ENCODE data around the genes JAG1 and TASP1.

DNA sequence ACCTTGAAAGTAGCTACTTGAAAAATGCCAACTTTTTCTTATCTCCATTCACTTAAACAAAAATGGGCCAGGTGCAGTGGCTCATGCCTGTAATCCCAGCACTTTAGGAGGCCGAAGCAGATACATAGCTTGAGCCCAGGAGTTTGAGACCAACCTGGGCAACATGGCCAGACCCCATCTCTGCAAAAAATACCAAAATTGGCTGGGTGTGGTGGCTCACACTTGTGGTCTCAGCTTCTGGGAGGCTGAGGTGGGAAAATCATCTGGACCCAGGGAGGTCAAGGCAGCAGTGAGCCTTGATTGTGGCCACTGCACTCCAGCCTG lies 157.7 kb upstream of the LAMP5 start:
- PRO-cap = no peak
- RAMPAGE, long total RNA, 3 experiments = no peak in any of the 3 experiments

- PRO-cap = no peak
- RAMPAGE, long total RNA, 3 experiments = no peak in any of the 3 experiments
These were observed 110.6 kb upstream of the LAMP5 start for GRCh38 chr20:9403641-9404265.

- PRO-cap = no peak
- RAMPAGE, long total RNA, 3 experiments = no peak in any of the 3 experiments
These were observed 970 bp downstream of the PAK5 start for GRCh38 chr20:9837892-9838319.

DNA sequence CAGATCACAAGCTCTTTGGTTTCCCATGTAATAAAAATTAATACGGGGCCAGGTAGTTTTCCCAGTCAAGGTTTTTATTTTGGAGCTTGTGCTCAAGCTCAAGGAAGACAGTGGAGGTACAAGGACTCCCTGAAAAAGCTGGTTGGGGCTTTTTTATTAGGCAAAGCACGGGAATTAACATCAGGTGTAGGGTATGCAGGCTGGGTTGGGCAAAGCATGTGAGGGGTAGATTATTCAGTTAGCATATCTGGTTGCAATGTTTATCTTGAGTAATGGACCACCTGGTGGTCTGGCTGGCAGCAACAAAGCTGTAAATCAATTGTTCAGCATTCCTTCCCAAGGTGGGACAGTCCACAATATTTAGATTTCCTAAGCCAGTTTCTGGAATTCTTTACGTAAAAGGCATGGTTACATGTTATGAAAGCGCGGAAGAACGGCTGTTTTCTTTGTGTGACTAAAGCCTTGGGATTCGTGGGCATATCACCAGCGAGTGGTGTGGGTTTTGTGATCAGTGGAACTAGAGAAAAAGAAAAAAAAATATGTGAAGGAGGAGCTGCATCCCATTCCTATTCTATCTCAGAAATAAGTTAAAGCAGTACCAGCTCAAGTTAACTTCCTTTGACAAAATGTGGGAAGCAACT lies 81.7 kb downstream of the MKKS start:
- PRO-cap = no peak
- RAMPAGE, long total RNA, 3 experiments = no peak in any of the 3 experiments

- PRO-cap = no peak
- RAMPAGE, long total RNA, 3 experiments = no peak in any of the 3 experiments
These were observed 66.4 kb downstream of the SLX4IP start for GRCh38 chr20:10501276-10502057.

DNA sequence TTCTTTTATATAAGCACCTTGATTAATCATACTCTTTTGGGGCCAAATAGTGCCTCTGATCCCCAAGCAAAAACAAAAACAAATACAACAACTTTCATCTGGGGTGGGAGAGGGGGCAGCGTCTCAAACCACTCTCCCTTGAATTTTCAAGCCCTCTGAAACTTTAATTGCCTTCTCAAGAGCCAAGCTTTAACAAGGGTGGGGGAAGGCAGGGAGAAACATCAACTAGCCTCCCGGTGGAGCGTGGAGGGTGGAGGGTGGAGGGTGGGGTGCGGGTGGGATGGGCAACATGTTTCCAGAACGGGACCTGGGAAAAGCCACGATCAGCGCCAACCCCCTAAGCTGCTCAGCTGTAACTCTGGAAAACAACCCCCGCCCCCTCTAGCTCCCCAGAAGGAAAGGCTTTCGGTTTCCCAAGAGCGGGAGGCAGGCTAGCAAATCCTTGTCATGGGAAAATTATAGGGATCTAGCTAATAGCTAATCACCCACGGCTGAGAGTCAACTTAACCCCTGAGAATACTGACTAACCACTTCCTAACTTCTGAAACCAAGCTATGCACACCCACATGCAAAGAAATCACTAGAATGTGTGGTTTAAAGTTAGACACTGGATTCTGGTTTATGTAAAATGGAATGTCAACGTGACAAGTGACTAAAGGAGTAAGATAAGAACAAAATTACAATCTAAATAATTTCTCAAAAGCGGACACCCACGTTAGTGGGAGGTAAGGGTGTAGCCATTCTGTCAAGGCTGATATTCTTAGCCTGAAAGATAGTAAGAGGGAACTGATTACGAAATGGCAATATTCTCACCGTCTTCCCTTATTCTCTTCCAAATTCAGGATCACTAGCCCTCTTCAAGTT lies 20.2 kb downstream of the JAG1 start:
- PRO-cap = no peak
- RAMPAGE, long total RNA, 3 experiments = no peak in any of the 3 experiments

- PRO-cap = bidirectional peak, plus-strand start at chr20:10674131, minus-strand start at chr20:10673999
- RAMPAGE, long total RNA, 3 experiments = start-site peak on the minus strand in 3 of 3 experiments, at chr20:10673952-10674059 at its widest, 24 to 144 reads per replicate
These were observed at the start of gene JAG1 for GRCh38 chr20:10673270-10674083. Gene JAG1, minus strand, starts transcription at chr20:10673999.

DNA sequence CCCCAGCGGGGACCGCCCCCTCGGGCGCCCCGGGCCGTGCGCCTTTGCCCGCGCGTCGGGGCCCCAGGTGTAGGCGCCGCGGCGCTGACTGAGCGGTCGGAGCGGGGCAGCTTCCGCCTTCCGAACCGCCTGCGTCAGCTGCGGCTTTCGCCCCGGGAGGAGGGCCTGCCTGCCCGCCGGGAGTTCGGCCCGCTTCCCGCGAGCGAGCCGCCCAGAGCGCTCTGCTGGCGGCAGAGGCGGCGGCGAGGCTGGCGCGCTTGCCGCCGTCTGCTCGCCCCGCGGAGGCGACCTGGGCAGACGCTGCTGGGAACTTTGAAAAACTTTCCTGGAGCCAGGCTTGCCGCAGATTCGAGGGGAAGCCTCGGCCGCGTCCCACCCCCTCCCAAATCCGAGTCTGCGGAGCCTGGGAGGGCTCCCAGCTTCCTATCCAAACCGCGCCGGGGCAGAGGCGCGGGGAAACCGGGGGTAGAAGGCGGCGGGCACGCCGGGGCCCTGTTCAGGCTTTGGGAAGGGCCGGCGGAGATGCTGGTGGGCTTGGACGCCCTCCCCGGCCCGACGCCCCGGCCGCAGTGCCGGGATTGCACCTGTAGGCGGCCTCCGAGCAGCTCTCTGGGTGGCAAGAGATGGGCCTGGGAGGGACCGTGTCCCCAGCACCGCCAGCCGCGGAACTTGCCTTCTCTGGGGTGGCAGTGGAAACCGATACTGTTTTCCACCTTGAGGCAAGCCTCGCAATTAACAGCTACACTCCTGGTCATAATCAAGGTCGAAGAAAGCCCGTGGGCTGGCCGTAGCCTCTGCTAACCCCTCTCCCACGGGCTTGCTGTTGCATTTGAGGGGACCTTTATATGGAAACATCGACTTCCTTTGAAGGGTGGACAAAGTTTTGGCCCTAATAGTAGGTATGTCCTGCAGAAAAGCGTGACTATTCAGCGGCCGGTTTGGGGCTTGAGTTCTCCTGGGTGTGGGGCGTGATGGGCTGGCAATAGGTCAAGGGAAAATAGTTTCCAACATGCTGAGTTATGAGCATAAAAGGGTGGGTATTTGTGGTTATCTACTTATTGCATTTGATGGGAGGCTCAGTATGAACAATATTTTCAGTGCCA lies 851 bp upstream of the JAG1 start:
- PRO-cap = unidirectional peak, plus-strand start at position 72 of the sequence; unidirectional peak, plus-strand start at position 214 of the sequence; unidirectional peak, minus-strand start at position 564 of the sequence
- RAMPAGE, long total RNA, 3 experiments = no peak in any of the 3 experiments

GRCh38 chr20:10857295-10857804 lies 183.6 kb upstream of the JAG1 start:
- PRO-cap = no peak
- RAMPAGE, long total RNA, 3 experiments = no peak in any of the 3 experiments

GRCh38 chr20:11919511-11920020 lies 1.9 kb downstream of the BTBD3 start:
- PRO-cap = no peak
- RAMPAGE, long total RNA, 3 experiments = no peak in any of the 3 experiments

DNA sequence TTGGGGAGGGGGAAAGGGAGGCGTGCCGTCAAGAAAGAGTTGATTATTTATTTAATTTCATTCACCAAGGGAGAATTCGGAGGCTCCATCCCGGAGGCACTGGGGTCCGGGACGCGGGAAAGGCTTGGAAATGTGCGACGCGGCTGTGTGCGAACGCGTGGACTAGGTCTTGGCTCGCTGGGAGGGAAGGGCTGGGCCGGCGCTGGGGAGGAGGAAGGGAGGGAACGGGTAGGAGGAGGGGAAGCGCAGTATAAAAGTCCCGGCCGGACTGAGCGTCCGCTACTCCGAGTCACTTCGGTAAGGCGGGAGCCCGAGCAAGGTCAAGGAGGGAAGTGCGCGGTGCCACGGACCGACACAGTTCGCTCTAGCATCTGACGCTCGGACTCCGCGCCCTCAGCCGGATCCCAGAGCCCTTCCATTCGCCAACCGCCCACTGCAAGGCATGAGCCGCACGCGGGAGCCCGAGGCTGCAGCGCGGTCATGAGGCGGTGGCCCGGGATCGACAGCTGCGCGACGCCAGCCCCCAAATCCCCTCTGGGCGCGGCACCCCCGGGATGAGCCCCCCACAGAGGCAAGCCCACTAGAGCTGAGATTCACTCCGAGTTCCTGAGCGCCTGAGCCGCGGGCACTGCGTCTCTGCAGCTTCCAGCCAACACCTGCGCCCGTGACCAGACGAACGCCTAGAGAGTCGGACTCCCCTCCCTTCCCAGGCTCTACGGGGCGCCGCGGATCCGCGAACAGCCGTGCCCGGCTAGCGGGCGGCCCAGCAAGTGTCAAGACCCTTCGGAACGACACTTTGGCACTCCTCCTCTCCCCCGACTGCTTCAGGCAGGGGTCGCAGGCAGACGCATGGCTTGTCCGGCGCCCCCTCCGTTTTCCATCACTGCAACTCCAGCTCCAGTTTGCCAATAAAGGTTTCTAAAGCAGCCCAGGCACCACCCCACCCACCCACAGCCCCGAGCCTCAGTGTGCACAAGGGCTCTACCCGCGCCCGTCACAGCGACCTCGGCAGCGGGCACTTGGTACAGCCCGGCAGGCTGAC lies 806 bp upstream of the ISM1 start:
- PRO-cap = unidirectional peak, plus-strand start at position 282 of the sequence
- RAMPAGE, long total RNA, 3 experiments = start-site peak on the plus strand in 1 of 3 experiments, centred at position 283 of the sequence, 184 reads per replicate

- PRO-cap = no peak
- RAMPAGE, long total RNA, 3 experiments = no peak in any of the 3 experiments
These were observed 121.4 kb downstream of the ISM1 start for GRCh38 chr20:13342310-13343134.

- PRO-cap = bidirectional peak, plus-strand start at chr20:13639063, minus-strand start at chr20:13638914
- RAMPAGE, long total RNA, 3 experiments = start-site peak on the minus strand in 3 of 3 experiments, at chr20:13638900-13638946 at its widest, 106 to 259 reads per replicate
These were observed at the start of gene TASP1 for GRCh38 chr20:13638203-13639350. Gene TASP1, minus strand, starts transcription at chr20:13638932.

DNA sequence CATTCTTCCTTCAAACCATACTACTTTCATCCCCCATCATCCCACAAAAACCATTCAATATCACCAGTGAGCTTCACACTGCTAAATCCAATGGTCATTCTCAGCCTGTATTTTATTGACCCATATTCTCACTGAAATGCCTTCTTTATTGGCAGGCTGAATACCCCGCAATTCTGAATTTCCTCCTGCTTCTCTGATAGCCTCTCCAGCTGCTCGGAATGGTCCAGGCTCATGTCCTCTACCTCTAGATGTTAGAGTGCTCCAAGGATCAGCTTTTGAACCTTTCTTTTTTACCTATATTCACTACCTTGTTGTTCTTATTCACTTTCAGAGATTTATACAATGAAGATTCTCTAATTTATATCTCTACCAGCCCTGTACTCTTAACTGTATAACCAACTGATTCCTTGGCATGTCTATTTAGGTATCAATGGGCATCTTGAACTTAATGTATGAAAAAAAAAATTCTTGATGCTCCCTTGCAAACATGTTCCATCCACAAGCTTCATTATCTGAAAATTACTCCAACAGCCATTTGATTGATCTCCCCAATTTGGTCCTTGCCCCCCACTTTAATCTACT lies 30.5 kb downstream of the ESF1 start:
- PRO-cap = no peak
- RAMPAGE, long total RNA, 3 experiments = no peak in any of the 3 experiments

GRCh38 chr20:13774905-13775393 lies 9.8 kb downstream of the ESF1 start:
- PRO-cap = no peak
- RAMPAGE, long total RNA, 3 experiments = no peak in any of the 3 experiments

DNA sequence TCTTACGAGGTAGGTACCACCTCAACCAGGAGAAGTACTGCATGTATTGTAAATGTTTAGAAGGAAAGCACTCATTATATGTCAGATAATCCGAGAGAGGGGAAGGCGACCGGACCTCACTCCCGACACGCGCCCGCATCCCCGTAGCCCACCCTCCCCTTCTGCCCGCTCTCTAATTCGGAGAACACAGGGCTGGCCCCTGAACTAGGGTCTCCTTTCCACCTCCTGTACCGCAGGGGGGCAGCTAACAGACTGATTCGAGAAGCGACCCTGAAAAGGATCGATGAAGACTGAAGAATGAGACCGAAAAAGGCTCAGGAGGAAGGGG lies 325 bp downstream of the ESF1 start:
- PRO-cap = no peak
- RAMPAGE, long total RNA, 3 experiments = no peak in any of the 3 experiments

DNA sequence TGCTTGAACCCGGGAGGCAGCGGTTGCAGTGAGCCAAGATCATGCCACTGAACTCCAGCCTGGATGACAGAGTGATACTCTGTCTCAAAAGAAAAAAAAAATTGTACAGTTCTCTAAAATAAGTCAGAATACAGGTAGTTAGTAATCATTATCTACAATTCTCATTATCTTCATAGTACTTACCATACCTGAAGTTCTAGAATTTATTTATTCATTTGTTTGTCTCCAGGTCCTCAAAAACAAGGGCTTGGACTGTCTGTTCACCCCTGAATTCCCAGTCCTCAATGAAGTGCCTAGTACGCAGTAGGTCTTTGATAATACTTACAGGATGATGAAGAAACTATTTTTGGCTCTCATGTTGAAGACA lies 66.3 kb downstream of the NDUFAF5 start:
- PRO-cap = no peak
- RAMPAGE, long total RNA, 3 experiments = no peak in any of the 3 experiments

DNA sequence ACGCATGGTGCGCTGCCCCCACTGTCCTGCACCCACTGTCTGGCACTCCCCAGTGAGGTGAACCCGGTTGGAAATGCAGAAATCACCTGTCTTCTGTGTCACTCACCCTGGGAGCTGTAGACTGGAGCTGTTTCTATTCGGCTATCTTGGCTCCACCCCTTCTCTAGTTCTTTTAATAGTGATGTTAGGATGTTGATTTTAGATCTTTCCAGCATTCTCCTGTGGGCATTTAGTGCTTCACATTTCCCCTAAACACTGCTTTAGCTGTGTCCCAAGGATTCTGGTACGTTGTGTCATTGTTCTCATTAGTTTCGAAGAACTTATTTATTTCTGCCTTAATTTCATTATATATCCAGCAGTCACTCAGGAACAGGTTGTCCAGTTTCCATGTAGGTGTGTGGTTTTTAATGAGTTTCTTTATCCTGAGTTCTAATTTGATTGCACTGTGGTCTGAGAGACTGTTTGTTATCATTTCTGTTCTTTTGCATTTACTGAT lies 130.2 kb upstream of the FLRT3 start:
- PRO-cap = no peak
- RAMPAGE, long total RNA, 3 experiments = no peak in any of the 3 experiments

GRCh38 chr20:15309059-15309466 lies 971.7 kb upstream of the FLRT3 start:
- PRO-cap = no peak
- RAMPAGE, long total RNA, 3 experiments = no peak in any of the 3 experiments

DNA sequence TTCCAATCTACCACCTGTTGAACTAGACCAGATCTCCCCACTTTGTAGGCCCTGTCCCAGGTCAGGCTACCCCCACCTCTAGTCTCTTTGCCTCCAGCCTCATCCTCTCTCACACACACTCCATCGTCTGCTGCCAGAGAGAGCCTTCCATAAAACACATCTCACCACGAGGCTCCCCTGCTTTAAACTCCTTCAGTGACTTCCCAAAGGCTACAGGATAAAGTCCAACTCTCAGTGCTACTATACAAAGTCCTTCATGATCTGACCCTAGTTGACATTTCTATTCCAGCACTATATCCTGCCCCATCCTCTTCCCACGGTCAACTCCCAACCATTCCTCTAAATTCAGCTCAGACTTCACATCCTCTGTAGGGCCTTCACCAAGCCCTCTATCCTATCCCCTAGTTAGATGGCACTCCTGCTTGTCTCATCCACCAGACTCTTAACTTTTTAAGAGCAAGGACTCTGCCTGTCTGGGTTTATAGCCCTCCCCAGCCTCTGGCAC lies 36.2 kb downstream of the KIF16B start:
- PRO-cap = no peak
- RAMPAGE, long total RNA, 3 experiments = no peak in any of the 3 experiments